ENCODE measurements around a stretch of chr3.

GRCh38 chr3:195697-196090 lies 869 bp upstream of the CHL1 start:
- PRO-cap, result no peak
- RRBS, 2 experiments, result no CpG with 5 or more reads among the region's 6 CpGs

DNA sequence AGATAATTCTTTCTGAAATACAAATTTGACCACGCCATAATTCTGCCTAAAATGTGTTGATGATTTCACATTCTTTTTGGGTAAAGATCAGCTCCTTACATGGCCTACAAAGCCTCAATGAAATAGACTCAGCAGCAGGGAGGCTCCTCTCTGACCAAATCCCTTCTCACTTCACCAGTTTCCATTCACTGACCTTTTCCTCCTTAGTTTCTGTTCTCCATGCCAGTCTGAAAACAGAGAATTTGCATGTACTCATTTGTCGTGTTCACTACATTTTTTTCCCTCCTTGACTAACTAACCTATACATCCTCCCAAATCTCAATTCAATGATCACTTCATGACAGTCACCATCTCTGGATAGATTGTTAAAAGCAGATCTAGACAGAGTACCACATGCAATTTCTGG lies 77.3 kb downstream of the CHL1 start:
- PRO-cap, result no peak
- RRBS, 2 experiments, result no CpG with 5 or more reads among the region's 2 CpGs

DNA sequence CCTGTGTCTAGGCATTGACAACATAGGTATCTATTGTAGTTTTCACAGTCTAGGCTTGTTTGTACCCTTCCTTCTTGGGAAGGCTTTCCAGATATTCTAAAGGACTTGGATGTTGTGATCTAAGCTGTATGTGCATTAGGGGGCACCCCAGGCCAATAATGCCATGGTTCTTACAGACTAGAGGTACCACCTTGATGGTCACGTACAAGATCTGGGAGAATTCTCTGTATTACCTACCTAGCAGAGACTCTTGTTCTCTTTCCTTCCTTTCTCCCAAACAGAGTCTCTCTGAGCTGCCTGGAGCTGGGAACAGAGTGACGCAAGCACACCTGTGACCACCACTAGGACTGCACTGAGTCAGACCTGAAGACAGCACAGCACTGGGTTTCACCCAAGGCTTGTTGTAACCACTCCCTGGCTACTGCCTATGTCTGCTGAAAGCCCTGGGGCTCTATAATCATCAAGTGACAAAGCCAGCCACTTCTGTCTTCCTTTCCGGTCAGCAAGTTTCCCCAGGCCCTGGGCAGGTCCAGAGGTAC lies 293.4 kb upstream of the CNTN4 start:
- PRO-cap, result no peak
- RRBS, 2 experiments, result no CpG with 5 or more reads among the region's 3 CpGs

DNA sequence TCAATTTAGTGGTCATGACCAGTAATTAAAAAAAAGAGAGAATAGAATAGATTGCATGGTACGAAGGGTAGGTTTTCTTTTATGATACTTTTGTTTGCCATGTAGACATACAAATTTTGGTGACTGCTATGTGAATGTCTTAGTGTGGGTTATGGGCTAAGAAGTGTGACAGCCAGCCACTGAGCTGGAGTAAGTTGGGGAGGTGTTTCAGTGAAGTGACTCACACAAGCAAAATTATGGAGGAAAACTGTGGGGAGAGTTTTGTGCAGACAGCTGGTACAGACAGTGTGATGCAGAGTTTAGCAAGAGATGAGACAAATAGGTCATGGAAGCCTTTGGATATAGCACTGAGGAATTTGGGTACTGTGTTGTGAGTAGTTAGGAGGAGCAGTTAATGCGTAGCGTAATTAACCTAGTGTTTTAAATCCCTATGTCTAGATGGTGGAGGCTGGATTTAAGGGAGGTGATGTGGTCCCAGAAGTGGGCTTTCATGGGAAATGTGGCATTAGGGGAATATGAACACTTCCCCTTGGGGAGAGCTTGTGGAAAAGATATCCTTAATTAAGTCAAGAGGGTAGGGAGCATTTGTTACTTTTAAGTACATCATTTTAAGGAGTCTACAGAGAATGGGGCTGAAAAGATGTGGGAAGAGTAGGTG lies 8.4 kb downstream of the TRNT1 start:
- PRO-cap, result no peak
- RRBS, 2 experiments, result no CpG with 5 or more reads among the region's 3 CpGs

DNA sequence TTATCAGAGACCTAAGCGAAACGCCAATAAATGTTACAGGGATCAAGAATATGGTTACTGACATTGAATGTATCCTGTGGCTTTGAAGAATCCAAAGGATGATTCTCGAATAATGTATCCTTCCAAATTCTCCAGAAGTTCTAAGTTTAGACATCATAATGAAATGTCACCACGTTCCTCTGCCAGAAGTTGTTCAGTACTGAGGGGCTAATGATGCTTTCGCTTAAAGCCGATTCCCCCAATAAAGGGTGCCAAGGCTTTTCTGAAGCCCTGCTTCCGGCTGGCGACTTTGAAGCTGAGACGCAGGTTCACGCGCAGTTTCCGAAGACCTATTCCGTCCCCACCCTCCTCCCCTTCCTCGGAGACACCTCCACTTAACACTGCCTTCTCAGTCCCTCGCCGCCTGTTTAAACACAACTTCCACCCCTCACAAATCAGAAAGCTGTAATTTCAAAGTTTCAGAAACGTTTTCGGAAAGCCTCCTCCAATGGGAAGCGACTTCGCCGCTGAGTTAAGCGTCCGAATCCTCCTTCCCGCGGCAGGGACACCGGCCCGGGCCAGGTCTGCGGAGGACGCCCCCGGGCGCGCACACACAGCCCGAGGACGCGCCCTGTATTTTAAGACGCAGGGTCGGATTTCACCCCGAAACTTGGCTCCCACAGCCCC lies 733 bp upstream of the LRRN1 start:
- PRO-cap, result no peak
- RRBS, 2 experiments, result no CpG with 5 or more reads among the region's 38 CpGs

DNA sequence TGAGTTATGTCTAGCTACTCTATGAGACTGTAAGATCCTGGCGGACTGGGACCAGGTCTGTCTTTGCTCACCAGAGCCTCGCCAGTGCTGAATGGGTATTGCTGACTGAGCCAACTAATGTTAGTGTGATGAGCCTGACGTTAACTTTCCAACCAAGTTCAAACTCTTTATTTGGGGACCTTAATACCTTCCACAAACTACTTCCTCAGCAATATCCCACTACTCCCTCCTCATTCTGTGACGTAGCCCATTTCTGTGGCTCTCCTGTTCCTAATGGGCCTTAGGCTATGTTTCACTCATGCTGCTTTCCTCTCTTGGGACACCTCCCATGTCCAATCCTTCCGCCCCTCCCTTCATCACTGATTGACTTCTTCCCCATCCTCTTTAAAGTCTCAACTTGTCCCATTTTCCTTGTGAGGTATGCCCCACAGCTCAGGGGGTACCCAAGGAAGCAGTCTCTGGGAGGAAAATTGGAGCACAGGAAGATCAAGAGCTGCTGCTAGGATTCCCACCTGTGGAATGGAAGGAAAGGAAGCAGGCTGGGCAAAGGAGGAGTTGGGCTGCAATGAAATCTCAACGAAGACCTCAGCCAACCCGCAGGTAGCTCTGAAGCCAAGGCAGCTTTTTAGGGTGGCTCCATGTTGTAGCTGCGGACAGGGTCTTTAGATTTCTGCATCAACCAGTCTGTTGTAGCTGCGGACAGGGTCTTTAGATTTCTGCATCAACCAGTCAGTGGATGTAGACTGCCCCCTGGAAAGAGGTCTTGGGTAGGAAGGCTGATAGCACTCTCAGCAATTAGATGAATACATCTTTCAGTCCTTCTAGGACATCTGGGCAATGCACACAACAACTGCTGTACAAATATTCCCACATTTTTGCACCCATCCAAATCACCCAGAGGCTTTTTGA lies 36.0 kb downstream of the SETMAR start:
- PRO-cap, result no peak
- RRBS, 2 experiments, result no CpG with 5 or more reads among the region's 9 CpGs

DNA sequence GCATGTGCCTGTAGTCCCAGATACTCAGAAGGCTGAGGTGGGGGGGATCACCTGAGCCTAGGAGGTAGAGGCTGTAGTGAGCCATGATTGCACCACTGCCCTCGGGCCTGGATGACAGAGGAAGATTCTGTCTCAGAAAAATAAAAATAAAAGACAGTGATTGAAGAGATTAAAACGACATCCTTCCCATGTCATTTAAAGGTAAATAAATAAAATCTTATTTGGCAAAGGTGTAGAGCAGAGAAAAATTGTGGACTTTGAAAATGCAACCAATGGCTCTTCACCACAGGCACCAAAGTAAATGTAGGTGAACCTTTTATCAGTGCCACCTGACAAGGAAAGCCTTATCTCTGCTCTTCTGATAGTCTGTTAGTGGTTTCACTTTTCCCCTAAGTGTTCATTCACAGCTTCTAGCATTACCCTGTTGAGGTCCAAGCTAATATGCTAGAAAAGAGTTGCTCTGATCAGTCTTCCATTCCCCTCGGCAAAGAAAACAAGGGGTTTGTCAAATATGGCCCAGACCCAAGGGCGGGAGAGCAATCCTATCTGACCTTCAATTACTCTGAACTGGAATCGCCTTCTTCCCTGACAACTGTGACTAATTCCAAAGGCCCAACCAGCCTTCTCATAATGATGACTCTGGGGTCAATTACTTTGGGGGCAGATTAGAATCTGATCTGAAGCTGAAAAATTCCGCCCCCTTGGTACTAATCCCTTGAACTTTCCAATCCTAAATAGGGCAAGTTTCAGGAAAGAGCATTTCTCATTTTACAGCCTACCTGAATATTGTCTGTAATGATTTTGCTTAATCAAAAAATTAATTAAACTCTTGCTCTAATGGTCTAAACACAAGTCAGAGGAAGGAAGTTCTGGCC lies 52.3 kb downstream of the SETMAR start:
- PRO-cap, result no peak
- RRBS, 2 experiments, result no CpG with 5 or more reads among the region's 6 CpGs

- PRO-cap, result no peak
- RRBS, 2 experiments, result no CpG with 5 or more reads among the region's 9 CpGs
Observed at GRCh38 chr3:4417823-4418342, 49.2 kb downstream of the SUMF1 start.

DNA sequence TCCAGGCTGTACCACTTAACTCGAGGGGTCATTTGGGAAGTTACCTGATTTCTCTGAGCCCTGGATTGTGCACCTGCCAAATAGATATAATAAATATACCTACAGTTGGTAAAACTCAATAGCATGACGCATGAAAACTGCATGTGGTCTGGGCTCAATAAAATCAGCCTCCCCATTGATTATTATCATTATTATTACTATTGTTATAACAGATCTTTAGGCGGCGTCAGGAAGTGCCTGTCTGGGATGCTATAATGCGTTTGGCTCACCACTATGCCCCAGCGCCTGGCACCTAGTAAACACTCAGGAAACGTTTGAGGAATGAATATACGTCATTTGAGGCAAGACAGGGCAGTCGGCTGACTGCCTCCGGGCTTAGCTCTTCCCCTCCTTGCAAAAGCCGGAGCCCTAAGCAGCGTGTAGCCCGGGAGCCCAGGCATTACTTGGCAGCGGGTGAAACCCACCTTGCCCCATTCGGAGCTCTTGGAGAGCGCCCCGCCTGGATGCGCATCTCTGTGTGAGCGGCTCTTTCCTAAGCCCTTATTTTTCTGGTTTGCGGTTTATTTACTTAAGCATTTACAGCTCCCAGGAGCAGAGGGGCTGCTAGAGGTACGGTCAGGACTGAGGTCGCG lies 1.0 kb upstream of the ITPR1 start:
- PRO-cap, result no peak
- RRBS, 2 experiments, result no CpG with 5 or more reads among the region's 23 CpGs

GRCh38 chr3:4581939-4582454 lies 88.8 kb downstream of the ITPR1 start:
- PRO-cap, result no peak
- RRBS, 2 experiments, result no CpG with 5 or more reads among the region's 11 CpGs

DNA sequence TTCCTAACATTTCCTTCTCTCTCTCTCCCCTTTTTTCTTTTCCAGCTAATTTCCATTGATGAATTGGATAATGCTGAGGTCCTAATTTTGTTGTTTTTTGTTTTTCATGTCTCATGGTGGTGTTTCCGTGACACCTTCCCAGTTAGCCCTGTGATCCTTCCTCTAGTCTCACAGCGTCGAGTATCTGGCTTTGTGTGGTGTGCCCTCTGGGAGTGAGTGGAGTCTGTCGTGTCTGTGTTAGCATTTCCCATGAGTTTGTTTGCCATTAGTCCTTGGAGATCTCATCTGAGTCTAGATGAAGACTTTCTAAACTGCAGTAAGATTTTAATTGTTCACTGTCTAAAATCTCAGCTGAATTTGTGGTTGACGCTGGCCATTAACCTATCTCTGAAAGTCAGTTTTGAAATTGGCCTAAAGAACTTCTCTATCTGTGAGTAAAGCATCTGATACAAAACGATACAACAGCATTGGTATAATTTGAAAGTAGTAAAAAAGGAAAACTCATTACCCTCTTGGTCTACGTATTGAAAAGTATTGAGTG lies 224.2 kb downstream of the ITPR1 start:
- PRO-cap, result no peak
- RRBS, 2 experiments, result no CpG with 5 or more reads among the region's 7 CpGs

- PRO-cap, result no peak
- RRBS, 2 experiments, result no CpG with 5 or more reads among the region's 12 CpGs
Observed at GRCh38 chr3:4740747-4741201, 238.5 kb upstream of the BHLHE40 start.

- PRO-cap, result no peak
- RRBS, 2 experiments, result no CpG with 5 or more reads among the region's 6 CpGs
Observed at GRCh38 chr3:4820915-4821852, 158.1 kb upstream of the BHLHE40 start.

DNA sequence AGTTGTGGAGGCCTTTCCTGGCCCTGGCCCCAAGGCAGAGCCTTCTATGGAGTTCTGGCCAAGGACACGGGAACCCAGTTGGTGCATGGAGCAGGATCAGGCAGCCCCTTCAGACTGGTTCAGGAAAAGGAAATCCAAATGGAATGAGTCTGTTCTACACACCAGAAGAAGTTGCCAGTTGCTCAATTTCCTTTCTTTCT lies 29.0 kb upstream of the BHLHE40 start:
- PRO-cap, result no peak
- RRBS, 2 experiments, result no CpG with 5 or more reads among the region's 1 CpG

- PRO-cap, result no peak
- RRBS, 2 experiments, result no CpG with 5 or more reads among the region's 6 CpGs
Observed at GRCh38 chr3:5016438-5016879, 37.2 kb downstream of the BHLHE40 start.

GRCh38 chr3:5189220-5189527 lies 1.7 kb downstream of the EDEM1 start:
- PRO-cap, result no peak
- RRBS, 2 experiments, result no CpG with 5 or more reads among the region's 6 CpGs

DNA sequence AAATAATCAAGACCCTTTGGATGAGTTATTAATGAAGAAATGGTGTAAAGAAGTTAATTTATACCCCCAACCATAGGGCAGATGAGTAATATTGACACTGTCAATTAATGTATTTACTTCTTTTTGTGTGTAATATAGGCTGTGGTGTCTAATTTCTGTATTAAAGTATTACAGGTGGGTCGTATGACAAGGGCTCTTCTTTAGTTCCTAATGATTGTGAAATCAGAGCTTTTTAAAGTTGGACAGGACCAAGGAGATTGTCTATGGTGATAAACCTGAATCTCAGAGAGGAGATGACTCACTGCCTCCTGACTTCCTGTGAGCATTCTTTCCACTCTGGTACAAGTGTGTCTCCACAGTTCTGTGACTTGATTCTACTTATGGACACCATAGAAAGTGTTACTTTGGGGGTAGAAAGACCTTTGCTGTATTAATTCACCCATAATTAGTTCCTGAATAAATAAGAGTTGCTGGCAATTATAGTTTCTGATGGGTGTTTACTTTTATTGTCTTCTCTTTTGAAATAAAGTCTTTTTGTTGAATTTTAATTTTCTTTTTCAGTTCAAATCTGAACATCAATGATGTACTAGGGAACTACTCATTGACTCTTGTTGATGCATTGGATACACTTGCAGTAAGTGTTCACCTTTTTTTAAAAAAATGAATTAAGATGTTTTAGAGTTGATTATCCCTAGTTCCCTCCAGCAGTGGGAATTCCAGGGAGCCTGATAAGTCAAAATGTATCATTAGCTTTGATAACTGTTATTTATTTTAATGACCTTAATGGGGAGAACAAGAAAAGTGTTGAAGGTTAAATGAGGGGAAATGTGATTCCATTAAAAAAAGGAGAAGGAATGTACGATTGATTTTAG lies 7.4 kb downstream of the EDEM1 start:
- PRO-cap, result no peak
- RRBS, 2 experiments, result no CpG with 5 or more reads among the region's 2 CpGs

DNA sequence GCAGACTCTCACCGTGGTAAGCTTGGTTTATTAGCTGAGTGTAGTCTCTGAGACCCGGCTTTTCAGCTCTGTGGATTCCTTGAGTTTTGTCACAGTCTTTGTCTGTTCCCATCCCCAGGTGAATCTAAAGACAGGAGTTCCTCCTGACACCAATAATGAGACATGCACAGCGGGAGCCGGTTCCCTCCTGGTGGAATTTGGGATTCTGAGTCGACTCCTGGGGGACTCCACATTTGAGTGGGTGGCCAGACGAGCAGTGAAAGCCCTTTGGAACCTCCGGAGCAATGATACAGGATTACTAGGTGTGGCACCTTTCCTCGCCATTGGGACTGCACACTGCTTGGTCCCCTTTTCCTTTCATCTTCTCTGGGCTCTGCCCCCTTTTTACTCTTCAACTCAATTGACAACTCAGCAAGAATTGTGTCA lies 15.4 kb downstream of the EDEM1 start:
- PRO-cap, result no peak
- RRBS, 2 experiments, result 83 to 94% methylated on average over 3 to 6 of the region's 8 CpGs

DNA sequence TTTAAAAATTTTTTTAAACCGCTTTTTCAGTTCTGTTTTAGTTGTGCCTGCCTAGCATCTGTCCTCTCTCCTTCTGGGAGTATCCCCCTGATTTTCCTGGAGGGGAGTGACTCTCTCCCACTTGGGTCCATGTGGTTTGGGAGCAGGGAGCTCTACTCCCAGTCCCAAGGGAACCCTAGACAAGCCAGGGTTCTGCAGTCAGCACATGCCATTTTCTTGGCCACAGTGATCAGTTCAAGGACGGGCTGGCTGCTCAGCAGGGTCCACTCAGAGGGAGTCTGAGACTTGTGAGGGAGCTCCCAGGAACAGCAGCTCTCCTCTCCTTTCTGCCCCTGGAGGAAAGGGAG lies 29.2 kb upstream of the LMCD1 start:
- PRO-cap, result no peak
- RRBS, 2 experiments, result no CpG with 5 or more reads among the region's 2 CpGs

GRCh38 chr3:8488338-8488797 lies 13.3 kb upstream of the LMCD1 start:
- PRO-cap, result no peak
- RRBS, 2 experiments, result no CpG with 5 or more reads among the region's 3 CpGs